ENCODE measurements around a stretch of chr14.

DNA sequence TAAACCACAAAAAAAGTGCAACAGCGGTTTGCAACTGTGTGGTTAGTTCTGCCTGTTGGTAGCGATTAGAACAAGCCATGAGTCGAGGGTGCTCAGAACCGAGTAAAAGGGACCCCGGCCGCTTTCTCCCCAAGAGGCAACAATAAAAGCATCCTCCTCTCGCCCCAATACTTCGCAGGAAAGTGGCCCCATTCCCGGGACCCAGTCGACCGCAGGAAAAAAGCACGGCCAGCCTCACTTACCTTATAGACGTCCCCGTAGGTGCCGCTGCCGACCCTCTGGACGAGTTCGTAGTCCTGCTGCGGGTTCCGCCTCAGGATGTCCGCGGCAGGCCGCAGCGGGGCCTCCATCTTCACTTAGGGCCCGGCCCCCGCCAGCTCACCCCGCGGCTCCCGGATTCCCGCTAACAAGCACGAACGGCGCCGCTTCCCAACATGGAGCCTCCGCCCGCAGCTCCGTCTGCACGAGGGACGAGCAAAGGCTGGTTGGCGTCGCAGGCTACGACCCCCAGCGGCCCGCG is 609 bp downstream of the MAP4K5 start:
- PRO-cap: no peak
- RAMPAGE, long total RNA: no peak

DNA sequence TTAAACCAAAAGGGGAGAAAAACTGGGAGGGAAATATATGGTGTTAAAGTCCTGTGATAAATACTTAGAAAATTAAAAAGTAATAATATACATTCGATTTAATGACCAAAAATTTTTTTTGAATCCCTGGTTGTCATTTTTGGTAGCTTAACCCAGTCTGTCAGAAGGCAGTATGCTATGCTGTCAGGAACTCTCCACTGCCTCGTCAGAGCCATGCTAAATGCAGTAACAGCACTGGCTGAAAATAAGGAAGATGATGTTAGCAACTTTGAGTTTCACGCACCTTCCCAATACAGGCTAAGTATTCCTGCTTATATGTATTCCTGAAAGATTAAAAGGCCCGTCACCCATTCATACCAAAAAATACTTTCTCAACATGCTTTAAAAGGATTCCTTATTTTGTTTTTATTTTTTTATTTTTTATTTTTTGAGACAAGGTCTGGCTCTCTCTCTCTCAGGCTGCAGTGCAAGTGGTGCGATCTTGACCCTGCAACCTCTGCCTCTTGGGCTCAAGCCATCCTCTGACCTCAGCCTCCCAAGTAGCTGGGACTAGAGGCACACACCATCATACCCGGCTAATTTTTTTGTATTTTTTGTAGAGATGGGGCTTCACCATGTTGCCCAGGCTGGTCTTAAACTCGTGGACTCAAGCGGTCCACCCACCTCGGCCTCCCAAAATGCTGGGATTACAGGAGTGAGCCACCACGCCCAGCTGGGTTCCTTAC is 34.0 kb downstream of the SAV1 start:
- PRO-cap: no peak
- RAMPAGE, long total RNA: no peak

GRCh38 chr14:50667115-50667607 is 945 bp downstream of the SAV1 start:
- PRO-cap: no peak
- RAMPAGE, long total RNA: no peak

DNA sequence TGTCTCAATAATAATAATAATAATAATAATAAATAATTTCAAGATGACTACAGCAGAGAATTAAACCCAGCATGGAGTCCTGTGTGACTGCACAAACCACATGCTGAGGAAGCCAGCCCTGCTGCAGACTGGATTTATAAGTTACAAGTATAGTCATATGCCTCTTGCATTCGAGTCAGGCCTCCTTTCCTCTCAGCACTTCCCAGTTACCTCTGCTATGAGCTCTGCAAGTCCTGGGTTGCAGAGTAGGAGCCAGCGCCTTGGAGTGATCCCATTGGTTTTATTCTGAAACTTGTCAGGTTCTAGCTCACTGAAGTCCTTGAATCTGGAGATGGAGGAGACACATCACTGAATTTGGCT is 29.8 kb downstream of the PYGL start:
- PRO-cap: no peak
- RAMPAGE, long total RNA: no peak

DNA sequence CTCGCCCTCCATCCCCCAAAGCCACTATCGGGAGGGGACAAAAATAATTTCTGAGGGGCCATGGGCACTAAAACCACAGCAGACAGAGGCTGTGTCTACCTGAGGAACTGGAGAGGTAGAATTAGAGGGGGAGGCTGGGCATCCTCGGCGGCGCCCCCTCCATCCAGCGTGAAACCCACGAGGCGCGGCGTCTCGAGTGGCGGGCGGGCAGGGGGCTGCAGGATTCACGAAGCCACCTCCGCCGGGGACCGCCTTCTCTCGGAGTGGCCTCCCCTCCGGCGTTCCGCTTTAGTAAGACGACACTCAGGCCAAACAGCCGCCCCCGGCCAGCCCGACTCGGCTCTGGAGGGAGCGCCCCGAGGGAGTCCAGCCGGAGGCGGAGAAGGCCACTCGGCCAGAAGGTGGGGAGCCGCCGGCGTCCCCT is 585 bp upstream of the FRMD6 start:
- PRO-cap: no peak
- RAMPAGE, long total RNA: no peak

- PRO-cap: no peak
- RAMPAGE, long total RNA: no peak
Measured at GRCh38 chr14:51660196-51661063, 8.7 kb downstream of the FRMD6 start.

GRCh38 chr14:51926493-51926998 is 62.8 kb upstream of the RTRAF start:
- PRO-cap: no peak
- RAMPAGE, long total RNA: no peak

DNA sequence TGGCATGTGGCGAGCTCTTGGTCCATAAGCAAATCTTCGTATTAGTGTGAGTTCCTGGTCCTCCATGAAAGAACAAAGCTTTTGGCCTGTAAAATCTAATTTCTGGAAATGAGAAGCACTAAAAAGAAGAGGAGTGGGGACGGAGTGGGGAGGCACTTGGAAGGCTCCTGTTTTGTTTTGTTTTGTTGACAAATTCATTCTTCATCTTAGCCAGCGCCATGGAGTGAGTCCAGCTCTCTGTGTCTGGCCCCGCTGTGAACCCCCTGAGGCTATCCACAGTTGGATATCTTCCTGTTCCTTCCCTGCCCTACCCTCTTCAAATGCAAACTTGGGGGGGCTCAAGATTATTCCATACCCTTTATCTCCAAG is 49.3 kb upstream of the RTRAF start:
- PRO-cap: no peak
- RAMPAGE, long total RNA: no peak

DNA sequence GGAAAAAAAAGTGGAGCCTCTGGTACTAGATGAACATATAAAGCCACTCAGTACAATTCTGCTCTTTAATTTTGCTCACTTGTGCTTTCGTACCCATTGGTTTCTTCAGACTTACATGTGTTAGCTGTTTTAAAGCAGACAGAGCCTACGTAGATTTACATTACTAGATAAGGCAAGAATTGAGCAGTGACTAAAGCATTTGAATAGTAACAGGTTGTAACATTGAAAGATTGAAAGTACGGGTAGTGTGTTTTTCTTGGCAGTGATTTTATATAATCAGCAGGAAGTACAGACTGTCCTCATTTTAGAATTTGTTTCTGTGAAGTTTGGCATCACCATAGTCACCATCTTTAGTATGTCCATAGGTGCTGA is 13.9 kb downstream of the RTRAF start:
- PRO-cap: no peak
- RAMPAGE, long total RNA: no peak

DNA sequence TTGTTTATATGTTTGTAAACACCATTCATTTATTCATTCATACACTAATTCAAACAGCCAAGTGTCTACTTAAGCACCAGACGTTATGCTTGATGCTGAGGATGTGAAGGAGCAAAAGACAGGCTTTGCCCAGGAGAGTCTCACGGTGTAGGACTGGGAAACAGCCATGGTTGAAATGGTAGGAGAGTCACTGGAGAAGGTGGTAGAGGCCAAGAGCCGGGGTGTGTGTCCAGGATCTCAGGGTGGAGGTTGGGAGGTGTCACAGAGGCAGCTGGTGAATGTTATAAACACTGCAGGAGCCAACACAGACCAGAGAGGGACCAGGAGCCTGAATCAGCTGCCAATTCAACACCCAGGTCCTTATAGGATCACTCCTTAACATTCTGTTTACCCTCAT is 7.5 kb downstream of the NID2 start:
- PRO-cap: no peak
- RAMPAGE, long total RNA: no peak

- PRO-cap: no peak
- RAMPAGE, long total RNA: no peak
Measured at GRCh38 chr14:52313273-52313970, 690 bp upstream of the PTGER2 start.

DNA sequence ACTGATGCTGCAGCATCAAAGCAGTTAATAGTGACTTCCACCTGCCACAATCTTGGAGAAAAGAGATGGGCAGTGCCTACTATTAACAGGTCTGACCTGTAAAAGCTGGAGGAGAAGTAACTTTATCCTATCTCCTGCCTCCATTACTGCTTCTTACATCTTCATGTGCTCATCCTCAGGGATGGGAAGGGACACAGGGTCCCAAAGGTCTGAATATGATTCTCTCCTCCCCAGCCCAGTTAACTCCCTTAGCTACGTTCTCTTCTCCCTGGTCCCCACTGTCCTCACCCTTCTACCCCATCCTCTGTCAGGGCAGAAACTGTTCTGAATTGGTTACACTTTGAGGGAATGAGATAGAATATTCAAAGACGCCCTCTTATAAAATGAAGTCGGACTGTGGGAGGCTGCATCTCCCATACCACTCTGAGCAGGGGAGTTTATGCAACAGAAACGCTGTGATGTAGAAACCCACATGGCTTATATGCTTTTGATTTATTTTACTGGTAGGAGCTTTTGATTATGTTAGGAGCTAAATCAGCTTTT is 2.4 kb downstream of the PTGER2 start:
- PRO-cap: no peak
- RAMPAGE, long total RNA: no peak

GRCh38 chr14:52327216-52327566 is 13.1 kb downstream of the PTGER2 start:
- PRO-cap: no peak
- RAMPAGE, long total RNA: no peak

DNA sequence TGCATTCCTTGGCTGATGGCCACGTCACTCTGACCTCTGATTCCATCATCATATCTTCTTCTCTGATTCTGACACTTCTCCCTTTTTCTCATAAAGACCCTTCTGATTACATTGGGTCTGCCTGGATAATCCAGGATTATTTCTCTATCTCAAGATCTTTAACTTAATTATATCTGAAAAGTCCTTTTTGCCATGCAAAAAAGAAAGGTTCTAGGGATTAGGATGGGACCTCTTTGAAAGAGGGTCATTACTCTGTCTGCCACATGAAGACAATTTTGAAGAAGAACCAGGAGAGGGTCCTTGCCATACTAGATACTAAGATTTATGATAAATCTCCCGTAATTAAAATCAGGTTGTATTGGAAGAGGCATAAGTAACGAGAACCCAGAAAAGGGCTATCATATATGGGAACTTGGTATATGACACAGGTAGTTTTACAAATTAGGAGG is 31.1 kb downstream of the PTGER2 start:
- PRO-cap: no peak
- RAMPAGE, long total RNA: no peak

GRCh38 chr14:52457809-52458422 is 94.4 kb downstream of the TXNDC16 start:
- PRO-cap: no peak
- RAMPAGE, long total RNA: no peak

GRCh38 chr14:52470759-52471255 is 81.5 kb downstream of the TXNDC16 start:
- PRO-cap: no peak
- RAMPAGE, long total RNA: no peak

DNA sequence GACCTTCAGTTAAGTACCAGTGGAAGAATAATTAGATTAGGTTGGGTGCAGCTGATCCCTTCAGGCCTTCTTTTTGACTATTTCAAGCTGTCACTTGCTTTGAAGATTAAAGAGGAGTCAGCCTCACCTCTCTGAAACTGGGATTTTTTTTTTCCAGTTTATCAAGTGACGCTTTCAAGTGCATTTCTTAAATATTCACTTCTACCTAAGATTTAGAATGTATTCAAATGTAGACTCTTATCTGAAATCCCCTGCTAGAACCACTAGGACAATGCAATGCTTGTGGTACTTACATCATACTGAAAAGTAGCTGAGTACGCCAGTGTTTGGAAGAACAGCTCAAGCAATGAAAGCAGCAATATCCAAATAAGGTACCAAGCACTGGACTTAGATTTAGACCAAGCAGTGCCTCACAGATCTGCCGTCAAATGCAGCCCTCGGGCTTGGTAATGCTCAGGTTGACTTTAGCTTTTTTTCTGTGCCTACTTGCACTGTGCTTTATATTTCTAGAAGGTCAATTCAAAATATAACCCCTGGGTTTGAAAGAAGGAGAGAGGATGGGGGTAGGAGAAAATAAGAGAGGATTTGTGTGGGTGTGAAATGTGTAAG is 3.7 kb upstream of the FERMT2 start:
- PRO-cap: no peak
- RAMPAGE, long total RNA: no peak

GRCh38 chr14:53109015-53109696 is 44.0 kb downstream of the DDHD1 start:
- PRO-cap: no peak
- RAMPAGE, long total RNA: no peak

GRCh38 chr14:53850655-53851119 is 105.9 kb downstream of the BMP4 start:
- PRO-cap: no peak
- RAMPAGE, long total RNA: no peak

- PRO-cap: no peak
- RAMPAGE, long total RNA: no peak
Measured at GRCh38 chr14:53858130-53858745, 98.4 kb downstream of the BMP4 start.

Data from spinal cord (tissue), 3 donors.